ENCODE measurements around the genes CDAN1, STRC and MFAP1.

DNA sequence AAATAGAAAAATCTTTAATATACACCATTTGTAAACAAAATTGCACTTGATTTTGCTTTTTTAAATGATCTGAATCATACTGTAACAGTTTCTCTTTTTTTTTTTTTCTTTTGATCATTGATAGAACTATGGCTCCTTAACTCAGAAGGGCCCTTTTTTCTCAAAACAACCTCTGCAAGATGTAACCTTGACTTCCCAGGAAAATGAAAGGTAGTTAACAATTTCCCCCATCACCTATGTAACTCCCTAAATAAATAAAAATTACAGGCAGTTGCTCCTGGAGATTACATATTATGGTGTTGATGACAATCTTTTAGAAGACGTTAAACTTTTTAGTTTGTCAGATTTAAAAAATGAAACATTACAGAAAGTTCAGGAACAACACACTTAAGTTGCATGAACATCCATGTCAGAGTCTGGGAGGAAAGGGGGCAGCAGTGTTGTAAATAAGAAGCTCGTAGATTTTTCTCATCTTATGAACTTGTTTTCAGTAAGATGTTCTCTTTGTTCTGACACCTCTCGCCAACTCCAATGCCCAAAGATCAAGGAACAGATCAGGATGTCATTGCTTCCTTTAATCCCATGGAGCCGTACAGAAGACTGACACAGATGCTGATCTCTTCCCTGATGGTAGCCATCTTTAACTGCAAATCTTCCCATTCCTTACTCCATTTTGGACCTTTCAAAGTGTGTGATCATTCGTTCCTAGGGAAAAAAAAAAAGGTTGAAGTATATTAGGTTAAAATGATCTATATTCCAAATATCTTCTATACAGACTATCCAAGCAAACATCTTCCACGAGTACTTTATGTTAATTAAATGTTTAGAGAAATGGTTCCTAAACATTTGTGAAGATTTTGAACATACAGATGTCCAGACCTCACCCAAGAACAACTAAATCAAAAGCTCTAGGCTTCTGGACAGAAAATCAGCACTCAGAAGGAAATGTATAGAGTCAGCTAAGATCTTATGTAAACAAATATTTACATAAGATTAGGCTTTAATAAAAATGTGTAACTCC is 3.3 kb upstream of the VPS39 start:
- RRBS, result no CpG with 5 or more reads among the region's 6 CpGs

DNA sequence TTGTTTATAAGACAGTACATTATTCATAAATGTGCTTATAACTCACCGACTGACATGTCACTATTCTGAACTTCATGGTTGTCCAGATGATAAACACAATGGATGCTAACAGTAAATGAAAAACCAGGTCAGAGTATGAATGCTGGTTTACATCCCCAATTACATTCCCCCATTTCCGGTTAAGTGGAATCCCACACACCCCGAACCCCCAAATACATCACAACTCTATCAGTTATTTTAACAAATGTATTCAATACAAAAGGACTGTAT is 19.5 kb upstream of the VPS39 start:
- RRBS, result no CpG with 5 or more reads among the region's 3 CpGs

GRCh38 chr15:42253245-42253984 is 19.6 kb upstream of the GANC start:
- RRBS, result no CpG with 5 or more reads among the region's 4 CpGs

DNA sequence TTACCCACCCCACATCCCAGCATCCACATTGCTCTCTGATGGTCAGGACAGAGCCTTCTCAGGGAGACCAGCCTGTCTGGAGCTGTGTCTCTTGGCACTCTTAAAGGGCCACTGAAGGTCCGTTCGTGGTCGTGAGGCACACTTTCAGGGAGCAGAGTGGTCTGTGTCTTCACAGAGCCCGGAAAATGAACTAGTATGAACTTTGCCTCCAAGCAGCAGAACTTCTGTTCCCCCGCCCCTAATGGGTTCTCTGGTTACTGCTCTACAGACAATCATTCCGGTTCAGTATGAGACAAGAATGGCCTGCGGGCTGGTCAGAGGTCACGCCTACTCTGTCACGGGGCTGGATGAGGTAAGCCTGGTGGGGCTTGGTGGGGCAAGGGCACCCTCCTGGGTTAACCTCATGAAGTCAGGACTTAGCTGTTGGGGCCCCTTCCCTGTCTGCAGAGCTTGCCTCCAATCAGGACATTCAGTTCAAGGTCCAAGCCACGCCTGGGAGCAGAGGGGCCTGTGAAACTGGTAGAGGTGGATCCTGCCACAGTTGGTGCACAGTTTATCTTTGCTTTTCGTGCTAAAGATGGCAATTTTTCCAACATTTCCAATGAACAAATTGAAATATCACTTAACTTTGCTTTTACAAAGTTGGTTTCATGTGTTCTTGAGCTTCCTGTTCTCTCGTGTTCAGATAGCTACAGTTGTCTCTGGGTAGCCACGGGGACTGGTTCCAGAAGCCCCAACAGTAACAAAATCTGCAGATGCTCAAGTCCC is 33.3 kb downstream of the CAPN3 start:
- RRBS, result 97% methylated on average over 2 of the region's 13 CpGs

GRCh38 chr15:42531302-42531898 is 17.2 kb downstream of the LRRC57 start:
- RRBS, result no CpG with 5 or more reads among the region's 7 CpGs

DNA sequence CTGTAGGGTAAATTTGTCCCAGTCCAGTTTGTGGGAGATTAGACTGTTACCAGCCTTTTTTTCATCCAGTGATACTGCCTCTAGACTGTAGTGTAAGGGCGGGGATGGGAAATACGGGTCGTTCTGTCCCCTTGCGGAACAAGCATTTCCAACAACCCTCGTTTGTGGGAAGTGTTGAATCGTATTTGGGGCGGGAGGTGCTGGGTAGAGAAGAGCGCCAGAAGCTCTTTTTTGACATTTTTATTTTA is 476 bp downstream of the HAUS2 start:
- RRBS, result no CpG with 5 or more reads among the region's 8 CpGs

DNA sequence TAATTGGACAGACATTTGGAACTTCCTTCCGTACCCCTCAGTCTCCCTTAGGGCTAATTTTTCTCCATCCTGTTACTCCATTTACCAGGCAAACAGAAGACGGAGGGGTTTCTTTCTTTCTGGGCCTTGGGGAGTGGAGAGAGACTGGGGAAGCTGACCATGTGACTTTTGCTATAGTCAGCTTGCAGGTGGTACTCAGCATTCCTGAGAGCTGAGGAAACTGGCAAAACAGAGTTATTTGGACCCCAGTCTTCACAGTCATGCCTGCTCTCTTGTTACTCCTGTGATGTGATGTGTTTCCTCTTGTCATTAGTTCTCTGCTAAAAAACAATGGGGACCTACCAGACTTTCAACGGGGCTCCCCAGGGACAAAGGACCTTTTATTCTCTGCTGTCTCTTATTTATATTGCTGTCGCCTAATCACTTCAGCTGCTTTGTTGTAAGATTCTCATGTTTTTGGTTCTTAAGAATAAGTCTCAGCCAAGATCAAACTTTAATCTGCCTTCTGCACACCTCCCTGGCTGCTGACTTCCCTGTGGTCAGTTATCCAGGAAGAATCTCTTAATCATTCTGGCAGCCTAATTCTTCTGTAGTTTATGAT is 8.7 kb downstream of the STARD9 start:
- RRBS, result no CpG with 5 or more reads among the region's 4 CpGs

DNA sequence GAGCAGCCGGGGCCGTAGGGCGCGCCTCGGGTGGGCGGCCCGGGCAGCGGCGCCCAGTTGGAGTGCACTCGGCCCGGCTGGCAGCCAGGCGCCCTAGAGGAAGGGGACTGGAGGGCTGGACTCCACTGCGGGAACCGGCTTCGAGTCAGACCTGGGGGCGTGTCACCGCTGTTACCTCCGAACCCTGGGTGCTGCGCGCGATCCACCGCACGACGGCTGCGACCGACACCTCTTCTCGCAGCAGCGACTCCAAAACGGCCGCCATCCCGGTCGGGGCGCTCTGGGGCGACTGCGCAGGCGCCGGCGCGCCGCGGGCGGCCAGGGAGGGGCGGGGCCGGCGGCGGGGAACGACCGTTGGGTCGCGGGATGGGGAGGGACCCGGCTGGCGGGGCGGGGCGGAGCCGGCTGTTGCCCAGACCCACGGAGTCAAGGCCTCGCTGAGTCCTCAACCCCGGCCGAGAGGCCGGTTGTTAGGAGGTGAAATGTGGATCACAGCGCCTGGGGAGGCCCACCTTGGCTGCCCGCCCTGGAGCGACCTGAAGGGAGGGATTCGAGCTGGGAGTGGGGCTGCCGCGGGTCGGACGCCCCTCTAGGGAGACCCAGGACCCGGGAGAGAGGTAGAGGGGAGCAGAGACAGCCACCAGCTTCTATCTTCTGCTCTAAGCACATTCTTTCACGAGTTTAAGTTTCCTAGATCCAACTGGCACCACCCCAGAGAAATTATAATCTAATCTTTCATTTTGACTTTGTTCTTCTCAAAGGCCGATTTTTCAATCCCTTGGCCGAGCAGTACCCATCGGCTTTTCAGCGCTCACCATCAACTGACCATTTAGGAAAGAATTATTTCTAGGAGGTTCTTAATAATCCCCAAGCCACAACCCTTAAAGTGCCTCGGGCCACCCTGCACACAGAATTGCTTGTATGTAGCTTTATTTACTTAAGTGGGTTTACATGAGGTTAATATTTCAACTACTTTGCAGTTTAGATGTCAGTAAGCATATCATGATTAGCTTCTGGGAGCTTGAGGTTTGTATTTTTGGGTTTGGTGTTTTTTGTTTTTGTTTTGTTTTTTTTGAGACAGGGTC is at the start of gene CDAN1:
Gene CDAN1 (minus strand): TSS at position 291 of the 1,085 bp plus-strand sequence.
- RRBS, result 2% methylated on average over 16 of the region's 75 CpGs

- RRBS, result no CpG with 5 or more reads among the region's 9 CpGs
Observed at GRCh38 chr15:43368727-43369382, 2.0 kb downstream of the ZSCAN29 start.

DNA sequence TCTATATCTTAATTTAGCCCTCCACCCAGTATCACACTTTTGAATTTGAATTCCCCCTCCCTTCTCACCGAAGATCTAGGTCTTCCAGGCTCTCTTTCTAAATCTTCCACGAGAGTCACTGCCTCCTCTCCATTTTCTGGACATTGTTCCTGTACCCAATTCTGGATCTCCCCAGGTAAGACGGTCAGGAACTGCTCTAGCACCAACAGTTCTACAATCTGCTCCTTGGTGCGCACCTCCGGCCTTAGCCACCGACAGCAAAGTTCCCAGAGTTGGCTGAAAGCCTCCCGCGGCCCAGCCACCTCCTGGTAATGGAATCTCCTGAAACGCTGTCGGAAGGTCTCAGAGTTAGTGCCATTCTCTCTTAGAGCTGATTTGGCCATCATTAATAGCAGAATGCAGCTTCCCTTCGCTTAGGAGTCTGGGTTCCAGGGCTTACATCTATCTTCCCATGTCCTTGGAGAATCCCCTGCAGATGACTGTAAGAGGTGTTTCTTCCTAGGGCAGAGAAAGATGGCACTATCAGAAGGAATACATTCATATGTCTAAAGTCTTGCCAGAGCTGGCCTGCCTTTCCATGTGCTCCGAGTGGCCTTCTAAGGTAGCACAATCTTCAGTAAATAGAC is 1.2 kb downstream of the ZSCAN29 start:
- RRBS, result no CpG with 5 or more reads among the region's 12 CpGs

DNA sequence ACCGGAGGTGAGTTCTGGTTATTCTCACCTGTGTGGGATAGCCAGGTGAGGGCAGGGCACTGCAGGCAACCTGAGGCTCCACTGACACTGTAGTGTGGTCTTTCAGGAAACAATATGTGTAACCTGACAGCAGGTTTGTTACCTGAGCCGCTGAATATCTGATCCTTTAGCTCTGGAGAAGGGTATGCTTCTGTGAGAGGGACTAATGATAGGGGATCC is at the start of gene STRC:
Gene STRC (minus strand): TSS at position 58 of the 219 bp plus-strand sequence.
- RRBS, result no CpG with 5 or more reads among the region's 2 CpGs

GRCh38 chr15:43633144-43634030 is 14.8 kb upstream of the STRC start:
- RRBS, result no CpG with 5 or more reads among the region's 16 CpGs

GRCh38 chr15:43824020-43825052 is at the start of gene MFAP1:
TSS of gene MFAP1 (minus strand) at chr15:43824690.
- RRBS, result no CpG with 5 or more reads among the region's 42 CpGs

- RRBS, result no CpG with 5 or more reads among the region's 5 CpGs
Observed at GRCh38 chr15:43930558-43930901, 103.7 kb downstream of the WDR76 start.

DNA sequence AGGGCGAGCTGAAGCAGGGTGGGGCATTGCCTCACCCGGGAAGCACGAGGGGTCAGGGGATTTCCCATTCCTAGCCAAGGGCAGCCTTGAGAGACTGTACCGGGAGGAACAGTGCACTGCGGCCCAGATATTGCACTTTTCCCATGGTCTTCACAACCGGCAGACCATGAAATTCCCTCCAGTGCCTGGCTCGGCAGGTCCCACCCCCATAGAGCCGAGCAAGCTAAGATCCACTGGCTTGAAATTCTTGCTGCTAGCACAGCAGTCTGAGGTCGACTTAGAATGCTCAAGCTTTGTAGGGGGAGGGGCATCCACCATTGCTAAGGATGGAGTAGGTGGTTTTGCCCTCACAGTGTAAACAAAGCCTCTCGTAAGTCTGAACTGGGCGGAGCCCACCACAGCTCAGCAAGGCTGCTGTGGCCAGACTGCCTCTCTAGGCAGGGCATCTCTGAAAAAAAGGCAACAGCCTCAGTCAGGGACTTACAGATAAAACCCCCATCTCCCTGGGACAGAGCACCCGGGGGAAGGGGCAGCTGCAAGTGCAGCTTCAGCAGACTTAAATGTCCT is 156.3 kb downstream of the FRMD5 start:
- RRBS, result 99% methylated on average over 1 of the region's 12 CpGs

- RRBS, result no CpG with 5 or more reads among the region's 7 CpGs
Observed at GRCh38 chr15:44474058-44474370, 46.6 kb downstream of the CTDSPL2 start.

GRCh38 chr15:44813204-44813811 is 77.0 kb downstream of the TRIM69 start:
- RRBS, result no CpG with 5 or more reads among the region's 5 CpGs

Data from HCT116 (cell line).